Psoas muscle (tissue), 2 donors: Measurements from ENCODE around the genes HOXA11 and JAZF1.

GRCh38 chr7:26858646-26859133 lies 5.7 kb downstream of the SKAP2 start:
- PRO-cap, 2 experiments, result no peak in any of the 2 experiments

- PRO-cap, 2 experiments, result no peak in any of the 2 experiments
These were observed 5.2 kb downstream of the HOXA4 start for GRCh38 chr7:27125371-27125678.

GRCh38 chr7:27146487-27147085 lies 988 bp downstream of the HOXA6 start:
- PRO-cap, 2 experiments, result no peak in any of the 2 experiments

GRCh38 chr7:27148024-27148610 lies 543 bp upstream of the HOXA6 start:
- PRO-cap, 2 experiments, result no peak in any of the 2 experiments

DNA sequence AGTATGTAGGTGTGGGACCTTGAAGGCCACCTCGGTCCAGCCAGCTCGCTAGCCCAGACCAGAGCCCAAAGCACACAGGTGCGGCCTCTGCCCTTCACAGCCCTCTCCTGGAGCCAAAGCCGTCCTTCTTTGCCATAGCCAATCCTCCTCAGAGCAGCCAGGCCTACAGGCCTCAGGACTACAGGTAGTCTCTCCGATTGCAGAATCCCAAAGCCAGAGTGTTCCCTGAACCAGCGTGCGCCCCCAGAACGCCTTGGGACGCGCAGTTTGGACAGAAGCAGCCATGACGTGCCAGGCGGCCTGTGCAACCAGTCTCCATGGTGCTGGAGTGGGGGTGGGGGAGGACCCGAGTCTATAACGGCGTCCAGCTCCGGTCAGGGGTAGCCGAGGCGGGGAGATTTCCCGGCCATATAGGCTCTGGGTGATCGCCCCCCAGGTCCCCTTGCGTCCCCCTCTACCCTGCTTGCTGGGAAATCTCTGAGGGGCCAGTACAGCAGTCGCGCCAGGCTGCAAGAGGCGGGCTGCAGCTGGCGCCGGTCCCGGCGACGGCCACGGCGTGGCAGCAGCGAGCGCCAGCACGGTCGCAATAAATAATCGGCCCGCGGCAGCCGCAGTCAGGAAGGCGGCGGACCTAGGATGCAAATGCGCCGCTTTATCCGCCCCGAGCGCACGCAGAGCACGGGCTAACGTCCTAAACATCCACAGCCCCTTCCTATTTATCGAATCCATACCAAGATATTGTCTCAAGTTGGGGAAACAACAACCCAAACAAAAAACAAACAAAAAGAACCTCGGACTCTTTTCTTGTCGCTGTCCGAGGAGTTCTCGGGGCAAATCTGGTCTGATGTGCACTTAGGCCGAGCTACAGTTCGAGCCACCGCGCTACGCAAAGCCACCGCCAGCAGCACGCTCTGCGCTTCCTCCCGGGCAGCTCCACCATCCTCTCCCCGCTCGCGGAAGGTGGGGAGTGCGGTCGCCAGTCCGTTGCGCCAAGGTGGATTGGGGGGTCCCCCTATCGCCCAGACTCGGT lies 1.6 kb downstream of the HOXA3 start:
- PRO-cap, 2 experiments, result peak in 2 of 2 experiments; most common plus-strand start position 617 of the sequence (in 2); most common minus-strand start position 220 of the sequence (in 1)

DNA sequence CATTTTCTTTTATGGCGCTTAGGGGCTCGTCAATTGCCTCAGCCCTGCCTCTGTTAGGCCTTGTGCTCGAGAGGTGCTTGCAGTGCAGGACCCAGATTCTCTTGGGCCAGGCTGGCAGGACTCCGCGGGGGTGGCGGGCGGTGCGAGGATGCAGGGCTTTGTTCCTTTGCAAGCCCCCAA lies 3.7 kb downstream of the HOXA9 start:
- PRO-cap, 2 experiments, result no peak in any of the 2 experiments

GRCh38 chr7:27172495-27173571 lies 1.3 kb downstream of the HOXA10 start:
- PRO-cap, 2 experiments, result peak in 2 of 2 experiments; most common plus-strand start chr7:27173062 (in 2); most common minus-strand start chr7:27173115 (in 1)

GRCh38 chr7:27185135-27186267 lies at the start of gene HOXA11:
TSS of gene HOXA11 (minus strand) at chr7:27185232.
- PRO-cap, 2 experiments, result peak in 1 of 2 experiments; most common plus-strand start chr7:27185405 (in 1); most common minus-strand start chr7:27185232 (in 1)

GRCh38 chr7:27187787-27188142 lies 2.7 kb upstream of the HOXA11 start:
- PRO-cap, 2 experiments, result no peak in any of the 2 experiments

DNA sequence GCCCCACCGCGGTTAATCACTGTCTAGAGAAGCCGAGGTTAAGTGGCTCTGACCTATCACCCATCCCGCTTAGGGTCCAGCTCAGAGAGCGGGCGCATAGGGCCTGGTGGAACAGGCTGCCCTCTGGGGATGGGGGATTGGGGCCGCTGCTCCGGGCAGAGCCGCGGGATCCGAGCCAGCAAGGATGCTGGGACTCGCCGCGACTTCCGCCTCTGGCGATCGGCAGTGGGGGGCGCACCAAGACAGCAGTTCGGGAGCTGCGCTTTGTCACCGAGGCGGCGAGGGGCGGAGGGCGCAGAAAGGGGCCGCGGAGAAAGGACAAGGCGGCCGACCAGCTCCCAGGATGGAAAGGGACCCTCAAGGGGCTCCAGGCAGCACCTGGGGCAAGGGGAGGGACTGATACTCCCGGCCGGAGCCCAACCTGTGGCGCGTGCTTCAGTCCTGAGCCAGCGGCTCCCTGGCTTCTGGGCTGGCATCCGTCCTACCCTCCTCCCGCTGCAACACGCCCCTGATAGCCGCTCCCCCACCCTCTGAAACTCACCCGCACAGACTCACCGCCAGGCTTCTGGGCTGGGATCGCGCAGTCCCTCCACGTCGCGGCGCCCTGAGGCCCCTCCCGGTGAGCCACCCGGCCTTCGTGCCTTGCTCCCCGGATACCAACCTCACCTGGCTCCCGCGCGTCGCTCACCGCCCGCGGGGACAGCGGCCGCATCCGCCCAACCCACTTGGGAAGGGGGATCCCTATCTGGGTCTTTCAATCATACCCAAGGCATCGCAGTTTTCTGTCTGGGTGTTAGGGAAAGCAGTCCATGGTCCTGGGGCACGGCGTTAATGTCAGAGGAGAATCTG lies 7.1 kb upstream of the EVX1 start:
- PRO-cap, 2 experiments, result no peak in any of the 2 experiments

DNA sequence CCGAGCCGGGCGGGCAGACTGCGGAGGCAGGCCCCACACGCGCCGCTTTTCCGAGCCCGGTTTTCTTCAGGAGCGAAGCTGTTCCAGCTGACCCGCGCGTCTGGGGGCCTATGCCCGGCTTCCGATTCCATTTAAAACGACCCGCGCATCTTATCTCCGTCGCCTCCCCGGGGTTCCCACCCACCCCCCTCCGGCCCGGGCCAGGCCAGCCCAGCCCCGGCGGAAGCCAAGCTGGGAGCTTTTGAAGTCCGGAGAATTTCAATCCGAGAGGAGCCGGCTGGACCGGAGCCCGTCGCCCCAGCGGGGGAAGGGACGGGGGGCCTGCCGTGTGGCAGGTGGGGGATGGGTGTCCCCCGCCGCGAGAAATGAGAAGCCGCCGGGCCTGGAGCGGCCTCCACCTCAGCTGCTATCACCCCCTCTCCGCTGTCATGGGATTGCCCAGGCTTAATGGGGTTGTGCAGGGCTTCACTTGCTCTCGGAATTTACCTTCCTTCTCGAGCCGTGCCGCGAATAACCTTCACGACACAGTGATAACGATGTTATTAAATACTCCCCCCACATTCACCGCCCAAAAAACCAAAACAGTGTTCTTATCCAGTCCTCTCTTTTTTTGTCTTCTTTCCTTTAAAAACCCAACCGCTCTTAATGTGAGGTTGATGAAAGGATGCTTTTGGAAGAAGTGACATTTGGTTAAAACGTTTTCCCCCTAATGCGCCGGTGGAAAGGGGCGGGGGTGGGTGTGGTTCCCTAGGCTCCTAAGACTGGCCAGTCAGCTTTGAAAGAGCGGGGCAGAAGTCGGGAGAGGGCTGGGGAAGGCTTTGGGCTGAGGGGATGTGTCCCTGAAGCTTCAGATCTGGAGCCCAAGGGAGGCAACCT lies 2.9 kb upstream of the EVX1 start:
- PRO-cap, 2 experiments, result no peak in any of the 2 experiments

DNA sequence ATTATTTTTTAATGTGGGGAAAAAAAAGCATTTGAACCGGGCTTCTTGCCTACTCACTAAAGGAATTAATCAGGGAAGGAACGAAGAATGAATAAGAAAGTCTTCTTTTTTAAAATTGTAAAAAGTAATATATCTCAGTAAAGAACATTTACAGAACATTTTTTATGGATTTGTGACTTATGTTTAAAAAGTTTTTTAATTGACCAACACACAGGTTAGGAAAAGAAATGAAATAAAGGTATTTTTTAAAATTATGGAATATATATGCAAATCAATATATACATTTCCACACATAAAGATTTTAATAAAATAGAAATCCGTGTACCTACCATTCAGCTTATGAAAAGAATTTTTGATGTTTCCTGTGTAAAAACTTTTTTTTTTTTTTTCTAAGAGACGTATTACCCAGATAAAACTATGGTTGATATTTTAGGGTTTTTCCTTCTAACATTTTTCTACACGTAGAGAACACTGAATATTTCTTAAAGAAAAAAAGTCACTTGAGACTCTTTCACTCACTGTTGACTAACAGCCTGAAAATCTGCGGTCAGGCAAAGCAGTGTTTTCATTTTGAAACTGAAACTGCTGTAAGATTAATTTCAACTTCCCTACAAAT lies 160.7 kb downstream of the TAX1BP1 start:
- PRO-cap, 2 experiments, result no peak in any of the 2 experiments

DNA sequence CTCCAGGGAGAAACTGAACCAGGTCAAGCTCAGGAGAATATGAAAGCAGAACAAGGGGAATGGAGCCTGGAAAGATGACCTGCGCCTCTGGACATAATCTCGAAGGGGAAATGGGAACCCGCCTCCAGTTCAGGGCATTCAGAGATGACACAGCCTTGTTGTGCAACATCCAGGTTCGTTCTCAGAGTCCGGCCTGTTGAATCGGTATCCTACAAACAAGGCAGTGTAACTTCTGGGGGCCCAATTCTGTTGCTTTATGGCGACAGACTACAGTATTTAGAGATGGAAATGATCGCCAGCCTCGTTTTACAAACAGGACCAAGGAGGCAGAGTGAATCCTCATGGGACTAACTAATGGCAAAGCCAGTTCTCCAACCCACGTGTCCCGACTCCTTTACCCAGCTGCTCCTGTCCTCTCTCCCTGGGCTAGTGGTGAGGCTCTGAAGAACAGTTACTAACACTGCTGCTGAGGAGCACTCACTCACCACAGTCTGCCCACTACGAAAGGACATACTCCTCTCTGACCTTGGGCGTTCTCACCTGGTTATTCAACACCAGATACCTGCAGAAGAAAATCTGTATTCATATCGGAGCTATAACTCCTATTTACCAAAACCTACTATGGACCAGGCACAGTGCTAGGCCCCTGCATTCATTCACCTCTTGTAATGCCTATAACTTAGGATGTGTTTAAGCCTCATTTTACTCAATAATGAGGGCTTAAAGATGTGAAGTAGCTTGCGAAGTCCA lies 67.5 kb downstream of the JAZF1 start:
- PRO-cap, 2 experiments, result no peak in any of the 2 experiments

DNA sequence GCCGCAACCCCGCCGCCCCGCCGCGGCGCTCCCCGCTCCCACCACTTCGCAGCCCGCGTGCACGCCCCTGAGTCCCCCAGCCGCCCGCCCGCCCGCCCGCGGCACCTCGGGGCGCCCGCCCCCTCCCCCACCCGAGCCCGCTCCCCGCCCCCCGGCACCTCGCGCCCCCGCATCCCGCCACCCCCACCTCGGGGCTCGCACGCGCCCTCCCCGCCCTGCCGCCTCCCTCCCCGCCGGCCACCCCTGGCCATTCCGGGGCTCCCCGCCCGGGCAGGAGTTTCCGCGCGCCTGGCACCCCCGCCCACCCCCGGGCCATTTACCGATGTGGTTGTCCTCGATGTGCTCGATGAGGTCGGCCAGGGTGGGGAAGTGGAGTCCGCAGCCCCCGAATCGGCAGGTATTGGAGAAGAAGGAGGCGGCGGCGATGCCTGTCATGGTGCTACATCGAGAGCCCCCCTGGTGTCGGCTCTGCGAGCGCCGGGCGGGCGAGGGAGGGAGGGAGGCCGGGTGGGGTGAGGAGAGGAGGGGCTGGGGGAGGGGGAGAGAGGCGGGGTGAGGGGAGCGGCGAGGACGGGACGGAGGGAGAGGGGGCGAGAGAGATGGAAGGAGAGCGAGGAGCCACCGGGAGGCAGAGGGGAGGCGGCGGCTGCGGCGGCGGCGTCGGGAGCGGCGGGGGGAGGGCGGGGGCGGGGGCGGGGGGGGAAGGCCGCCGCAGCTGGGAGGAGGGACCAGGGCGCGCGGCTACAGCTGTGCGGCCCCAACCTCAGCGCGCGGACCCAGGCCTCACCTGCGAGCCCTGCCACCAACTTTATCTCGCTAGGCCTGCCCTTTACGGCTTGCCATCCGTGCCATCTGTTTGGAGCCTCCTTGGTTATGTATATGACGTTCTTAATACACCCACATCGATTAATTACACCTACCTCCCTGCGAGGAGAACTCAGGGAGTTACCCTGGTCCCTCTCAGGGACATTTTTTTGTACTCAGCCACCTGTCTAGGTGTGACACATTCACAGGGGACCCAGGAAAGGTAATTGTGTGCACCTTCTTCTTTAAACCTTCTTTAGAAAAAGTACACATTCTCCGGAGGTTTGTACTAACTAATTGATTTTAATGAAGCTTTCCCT lies at the start of gene JAZF1:
Gene JAZF1 (minus strand): TSS at position 653 of the 1,124 bp plus-strand sequence.
- PRO-cap, 2 experiments, result peak in 2 of 2 experiments; most common plus-strand start position 580 of the sequence (in 1); most common minus-strand start position 464 of the sequence (in 2)

DNA sequence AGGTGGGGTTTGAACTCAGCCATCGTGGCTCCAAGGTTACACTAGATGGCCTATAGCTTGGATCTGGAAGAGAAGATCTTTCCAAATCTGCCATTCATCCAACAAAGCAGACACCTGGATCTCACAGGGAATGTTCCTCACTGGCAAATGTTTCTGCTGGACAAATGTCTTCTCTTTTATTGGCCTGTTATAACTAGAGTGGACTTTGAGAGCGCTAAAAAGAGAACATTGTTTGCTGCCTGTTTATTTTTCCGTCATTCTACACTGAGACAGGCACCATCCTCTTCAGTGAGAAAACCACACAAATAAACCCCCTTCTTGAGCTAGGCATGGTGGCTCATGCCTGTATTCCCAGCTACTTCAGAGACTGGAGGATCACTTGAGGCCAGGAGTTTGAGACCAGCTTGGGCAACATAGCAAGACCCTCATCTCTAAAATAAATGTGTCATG lies 206.9 kb downstream of the CREB5 start:
- PRO-cap, 2 experiments, result no peak in any of the 2 experiments

DNA sequence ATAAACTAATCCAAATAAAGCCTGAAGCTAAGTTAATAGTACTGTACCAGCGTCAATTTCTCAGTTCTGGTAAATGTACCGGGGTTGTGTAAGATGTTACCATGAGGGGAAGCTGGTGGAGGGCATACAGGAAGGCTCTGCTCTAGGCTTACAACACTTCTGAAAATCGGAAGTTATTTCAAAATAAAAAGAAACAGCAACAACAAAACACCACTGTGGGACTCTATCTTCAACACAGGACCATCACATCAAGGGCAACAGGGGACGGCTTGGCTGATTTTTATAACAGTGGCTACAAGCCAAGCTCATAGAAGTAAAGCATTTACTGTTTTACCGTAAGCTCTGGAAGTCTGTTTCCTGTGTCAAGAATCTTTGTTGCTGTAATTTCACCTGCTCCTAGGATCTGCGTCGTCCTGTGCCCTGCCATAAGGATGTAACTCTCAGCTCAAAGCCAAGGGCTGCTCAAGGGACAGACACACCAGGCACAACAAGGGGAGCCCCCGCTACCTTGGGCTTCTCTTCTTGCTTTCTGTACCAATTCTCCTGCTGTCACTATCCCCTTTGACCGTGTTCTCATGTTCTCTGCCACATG lies 257.2 kb downstream of the CREB5 start:
- PRO-cap, 2 experiments, result no peak in any of the 2 experiments

GRCh38 chr7:28686438-28686812 lies 271.7 kb downstream of the TRIL start:
- PRO-cap, 2 experiments, result peak in 1 of 2 experiments; most common plus-strand start chr7:28686682 (in 1); most common minus-strand start chr7:28686589 (in 1)

- PRO-cap, 2 experiments, result no peak in any of the 2 experiments
These were observed 269.6 kb downstream of the TRIL start for GRCh38 chr7:28688460-28689083.

GRCh38 chr7:28708116-28708703 lies 249.9 kb downstream of the TRIL start:
- PRO-cap, 2 experiments, result no peak in any of the 2 experiments

- PRO-cap, 2 experiments, result no peak in any of the 2 experiments
These were observed 204.0 kb downstream of the TRIL start for GRCh38 chr7:28754023-28754646.